Sternocleidomastoid (tissue), 1 donor: ENCODE data around the gene UCK2.

DNA sequence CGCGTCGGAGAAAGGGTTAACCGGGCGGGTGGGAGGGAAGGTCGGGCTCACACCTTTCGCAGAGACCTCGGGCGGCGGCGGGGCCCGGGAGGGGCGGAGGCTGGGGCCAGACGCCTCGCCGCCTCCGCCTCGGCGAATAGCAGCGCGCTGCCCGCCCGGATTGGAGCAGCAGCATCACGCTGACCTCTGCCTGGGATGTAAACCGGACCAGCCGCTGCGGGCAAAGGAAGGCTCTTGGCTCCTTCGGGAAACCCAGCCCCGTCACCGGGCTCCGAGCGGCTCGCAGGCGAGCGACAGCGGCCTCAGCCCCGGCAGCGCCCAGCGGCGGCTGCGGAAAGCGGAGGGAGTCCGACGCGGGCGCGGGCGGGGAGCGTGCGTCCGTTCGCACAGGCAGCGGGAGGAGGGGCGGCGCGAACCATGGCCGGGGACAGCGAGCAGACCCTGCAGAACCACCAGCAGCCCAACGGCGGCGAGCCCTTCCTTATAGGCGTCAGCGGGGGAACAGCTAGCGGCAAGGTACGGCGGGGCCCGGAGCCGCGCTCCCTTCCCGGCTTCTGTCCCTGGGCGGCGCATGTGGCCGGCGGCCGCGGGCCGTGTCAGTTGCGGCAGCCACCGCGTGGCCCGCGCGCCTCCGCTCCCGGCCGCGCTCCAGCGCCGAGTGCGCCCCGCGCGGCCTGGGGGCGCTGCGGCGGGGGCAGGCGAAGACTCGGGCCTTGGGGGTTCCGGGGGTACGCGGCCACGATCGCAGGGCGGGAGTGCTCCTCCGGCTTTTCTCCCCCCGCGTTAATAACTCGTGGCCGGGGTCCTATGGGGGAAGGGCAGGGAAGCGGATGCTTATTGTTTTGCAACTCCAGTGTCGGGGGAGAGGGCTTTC, at the start of gene UCK2:
Gene UCK2, plus strand, starts transcription at position 198 of the 874 bp plus-strand sequence.
- PRO-cap: bidirectional peak, plus-strand start at position 200 of the sequence, minus-strand start at position 79 of the sequence; bidirectional peak, plus-strand start outside the sequence, minus-strand start at position 660 of the sequence

- PRO-cap: no peak
Measured at GRCh38 chr1:165859973-165860517, 32.6 kb downstream of the UCK2 start.

DNA sequence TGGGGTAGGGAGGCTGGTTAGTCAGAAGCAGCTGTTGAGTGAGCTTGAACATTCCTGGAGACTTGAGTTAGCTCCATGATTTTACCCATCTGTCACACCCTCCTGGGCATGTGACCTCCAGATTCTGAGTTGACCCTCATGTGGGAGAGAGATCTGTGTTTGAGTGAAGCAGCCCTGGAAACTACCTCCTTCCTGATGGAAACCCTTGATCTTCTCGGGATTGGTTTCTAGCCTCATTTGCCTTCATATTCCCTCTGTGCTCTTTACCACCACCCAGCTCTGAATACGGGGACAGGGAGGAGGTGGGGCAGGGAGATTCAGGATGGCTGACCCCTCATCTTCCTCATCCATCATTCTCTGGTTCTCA, 71.6 kb downstream of the UCK2 start:
- PRO-cap: no peak

DNA sequence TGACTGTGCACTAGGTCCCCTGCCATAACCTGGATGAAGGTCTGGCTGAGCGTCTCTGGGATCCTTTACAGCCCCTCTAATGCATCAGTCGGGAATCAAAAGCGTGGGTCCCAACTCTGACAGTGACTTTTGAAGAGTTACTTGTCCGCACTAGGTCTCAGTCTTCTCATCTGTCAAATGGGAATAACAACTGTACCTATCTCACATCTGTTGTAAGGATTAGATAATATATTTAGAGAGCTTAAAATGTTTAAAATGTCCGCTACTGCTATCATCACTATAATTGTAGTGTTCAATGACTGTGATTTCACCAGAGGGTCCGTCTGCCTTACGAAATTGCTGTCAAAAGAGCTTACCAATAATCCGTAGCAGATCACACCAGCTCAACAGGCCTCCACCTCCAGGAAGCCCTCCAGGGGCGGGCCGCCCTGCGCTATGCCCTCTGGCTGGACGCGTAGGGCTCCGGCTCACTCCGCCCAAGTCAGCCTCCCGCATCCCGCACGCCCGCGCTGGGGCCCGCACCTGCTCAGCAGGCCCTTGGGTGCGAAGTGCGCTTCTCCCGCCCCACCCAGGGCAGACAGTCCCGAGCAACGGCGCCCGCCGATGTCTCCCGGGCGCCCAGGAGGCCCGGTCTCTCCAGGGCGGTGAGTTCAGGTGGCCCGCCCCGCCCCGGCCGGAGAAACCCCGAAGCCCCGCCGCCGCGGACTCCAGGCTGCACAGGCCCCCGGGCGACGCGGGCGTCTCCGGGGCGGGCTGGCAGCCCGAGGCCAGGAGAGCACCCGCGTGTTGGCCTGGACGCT, 523 bp downstream of the TADA1 start:
- PRO-cap: unidirectional peak, plus-strand start at position 470 of the sequence

DNA sequence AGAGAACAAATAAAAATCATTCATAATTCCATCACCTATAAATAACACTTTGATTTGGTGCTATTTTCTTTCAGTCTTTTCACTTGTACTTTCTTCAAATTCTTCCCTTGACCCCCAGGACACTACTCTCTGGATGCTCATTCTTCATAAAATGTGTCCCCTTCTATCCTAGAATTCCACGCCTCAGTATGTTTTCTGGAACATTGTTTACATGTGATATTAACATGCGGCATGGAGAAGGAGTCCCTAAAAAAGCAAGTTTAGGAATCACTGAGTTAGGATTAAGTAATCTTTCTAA, 31.7 kb downstream of the GPA33 start:
- PRO-cap: no peak

GRCh38 chr1:167092561-167093006, 1.3 kb upstream of the STYXL2 start:
- PRO-cap: no peak

- PRO-cap: no peak
Measured at GRCh38 chr1:167227621-167228292, 7.1 kb downstream of the POU2F1 start.

GRCh38 chr1:167249061-167249978, 28.6 kb downstream of the POU2F1 start:
- PRO-cap: no peak

- PRO-cap: no peak
Measured at GRCh38 chr1:167263812-167264477, 43.3 kb downstream of the POU2F1 start.

DNA sequence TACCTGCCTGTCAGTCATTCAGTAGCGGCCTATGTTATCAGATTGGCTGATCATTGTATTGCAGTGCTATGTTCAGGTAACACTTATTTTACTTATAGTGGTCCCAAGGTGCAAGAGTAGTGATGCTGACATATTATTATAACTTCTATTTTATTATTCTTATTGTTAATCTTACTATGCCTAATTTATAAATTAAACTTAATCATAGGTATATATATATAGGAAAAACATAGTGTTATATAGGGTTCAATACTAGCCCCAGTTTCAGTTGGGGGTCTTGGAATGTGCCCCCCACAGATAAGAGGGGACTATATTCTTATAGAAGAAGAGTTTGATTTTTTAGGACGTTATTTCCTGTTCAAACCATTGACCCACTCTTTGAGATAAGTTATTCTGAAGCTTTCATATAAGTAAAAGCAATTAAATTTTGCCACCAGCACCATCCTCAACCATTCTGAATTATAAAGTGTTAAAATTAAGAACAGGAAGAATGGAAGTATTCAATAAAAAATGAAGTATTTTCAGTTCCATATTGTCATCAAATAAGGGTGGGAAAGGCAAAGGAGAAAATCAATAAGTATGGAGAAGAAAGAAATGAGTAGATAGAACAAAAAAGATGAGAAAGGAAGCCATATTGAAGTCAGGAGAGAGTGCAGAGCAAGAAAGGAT, 55.7 kb downstream of the POU2F1 start:
- PRO-cap: no peak

DNA sequence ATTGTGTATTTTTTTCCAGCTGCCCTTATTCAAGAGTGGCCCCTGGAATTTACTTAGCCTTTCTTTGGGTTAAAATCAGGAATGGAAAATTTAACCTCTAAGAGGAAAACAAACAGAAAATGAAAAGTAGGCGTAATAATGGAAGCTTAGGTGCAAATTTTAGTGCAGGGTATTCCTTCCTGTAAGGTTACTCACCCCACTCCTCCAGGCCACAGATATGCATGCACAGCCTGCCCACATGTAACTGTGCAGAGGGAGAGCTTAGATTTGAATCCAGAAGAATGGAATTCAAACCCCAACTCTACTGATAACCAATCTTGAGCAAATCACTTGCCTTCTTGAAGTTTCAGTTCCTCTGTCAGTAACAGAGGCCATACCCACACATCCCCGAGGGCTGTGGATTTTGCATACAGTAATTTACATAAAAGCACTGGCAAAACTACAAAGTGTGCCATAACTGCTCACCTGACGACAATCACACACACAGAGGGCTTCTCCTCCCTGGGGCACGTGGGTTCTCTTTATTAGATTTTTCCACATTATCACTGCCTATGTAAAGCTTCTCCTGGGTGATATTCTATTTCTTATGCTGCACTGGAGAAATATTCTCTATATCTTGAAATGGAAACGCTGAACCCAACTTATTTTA, 18.7 kb downstream of the CD247 start:
- PRO-cap: no peak

DNA sequence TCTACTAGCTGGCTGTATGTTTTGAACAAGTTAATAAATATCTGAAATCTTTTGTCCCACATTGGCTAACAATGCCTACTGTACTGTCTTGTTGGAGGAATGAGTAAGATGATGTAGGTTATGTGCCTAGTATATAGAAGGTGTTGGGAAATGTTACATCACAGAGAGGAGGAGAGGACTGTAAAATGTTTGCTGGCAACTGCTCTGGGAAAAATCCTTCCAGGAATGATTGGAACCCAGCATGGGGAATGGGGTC, 14.1 kb upstream of the CD247 start:
- PRO-cap: no peak

GRCh38 chr1:167627694-167628733, 2.0 kb upstream of the RCSD1 start:
- PRO-cap: no peak

DNA sequence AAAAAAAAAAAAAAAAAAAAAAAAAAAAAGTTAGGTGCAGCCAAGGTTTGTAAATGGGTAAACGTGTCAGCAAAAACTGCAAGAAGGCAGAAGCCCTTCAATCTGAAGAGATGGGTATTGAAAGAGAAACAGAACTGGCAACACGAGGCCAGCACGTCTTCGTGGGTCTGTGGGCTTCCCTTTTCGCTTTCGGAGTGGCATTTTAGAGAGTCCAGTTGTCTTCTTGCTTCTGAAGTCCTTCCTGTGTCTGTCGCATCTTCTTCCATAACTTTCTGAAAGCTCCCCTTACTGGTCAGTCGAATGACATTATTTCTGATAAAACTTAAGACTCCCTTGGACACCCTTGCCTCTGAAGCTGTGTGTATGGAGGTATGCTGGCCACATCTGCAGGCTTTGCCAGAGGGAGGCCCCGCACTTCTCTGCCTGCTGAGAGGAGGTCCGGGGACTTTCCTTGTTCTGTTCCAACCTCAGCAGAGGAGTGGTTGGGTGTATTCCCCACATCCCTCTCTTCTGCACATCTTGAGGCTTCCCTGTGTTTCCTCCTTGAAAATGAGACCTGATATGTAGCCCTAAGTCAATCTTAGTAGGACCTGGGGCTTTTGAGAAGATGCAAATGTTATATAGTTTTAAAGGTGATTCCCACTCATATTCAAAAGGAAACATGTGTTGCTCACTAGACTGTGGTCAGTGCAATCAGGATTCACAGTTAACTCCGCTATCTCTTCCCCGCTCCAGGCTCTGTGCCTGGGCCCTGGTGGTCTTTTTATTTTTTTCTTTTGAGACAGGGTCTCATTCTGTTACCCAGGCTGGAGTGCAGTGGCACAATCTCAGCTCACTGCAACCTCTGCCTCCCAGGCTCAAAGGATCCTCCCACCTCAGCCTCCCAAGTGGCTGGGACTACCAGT, 945 bp downstream of the RCSD1 start:
- PRO-cap: unidirectional peak, minus-strand start at position 196 of the sequence

GRCh38 chr1:167651081-167651759, 21.2 kb downstream of the RCSD1 start:
- PRO-cap: no peak

- PRO-cap: no peak
Measured at GRCh38 chr1:167666435-167666988, 36.5 kb downstream of the RCSD1 start.

DNA sequence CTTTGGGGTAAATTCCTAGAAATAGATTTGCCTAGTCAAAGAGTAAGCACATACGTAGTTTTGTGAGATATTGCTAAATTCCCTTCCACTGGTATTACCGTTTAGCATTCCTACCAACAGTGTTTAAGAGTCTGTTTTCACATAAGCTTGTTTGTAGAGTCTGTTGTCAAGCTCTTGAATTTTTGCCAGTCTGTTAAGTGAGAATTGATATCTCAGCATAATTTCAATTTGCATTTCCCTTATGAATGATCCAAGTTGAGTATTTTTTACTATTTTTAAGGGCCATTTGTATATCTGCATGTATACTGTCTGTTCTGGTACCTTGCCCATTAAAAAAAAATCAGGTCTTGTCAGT, 37.0 kb upstream of the MPC2 start:
- PRO-cap: no peak

DNA sequence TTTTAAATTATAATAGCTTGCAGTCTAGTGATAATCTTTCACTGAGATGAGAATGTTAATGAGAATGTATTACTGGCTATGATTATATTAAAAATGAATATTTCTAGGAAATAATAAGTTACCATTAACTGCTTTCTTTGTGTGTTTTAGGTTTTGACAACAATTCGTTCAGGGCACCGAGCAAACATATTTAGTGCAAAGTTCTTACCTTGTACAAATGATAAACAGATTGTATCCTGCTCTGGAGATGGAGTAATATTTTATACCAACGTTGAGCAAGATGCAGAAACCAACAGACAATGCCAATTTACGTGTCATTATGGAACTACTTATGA, 37.8 kb upstream of the MPC2 start:
- PRO-cap: no peak

DNA sequence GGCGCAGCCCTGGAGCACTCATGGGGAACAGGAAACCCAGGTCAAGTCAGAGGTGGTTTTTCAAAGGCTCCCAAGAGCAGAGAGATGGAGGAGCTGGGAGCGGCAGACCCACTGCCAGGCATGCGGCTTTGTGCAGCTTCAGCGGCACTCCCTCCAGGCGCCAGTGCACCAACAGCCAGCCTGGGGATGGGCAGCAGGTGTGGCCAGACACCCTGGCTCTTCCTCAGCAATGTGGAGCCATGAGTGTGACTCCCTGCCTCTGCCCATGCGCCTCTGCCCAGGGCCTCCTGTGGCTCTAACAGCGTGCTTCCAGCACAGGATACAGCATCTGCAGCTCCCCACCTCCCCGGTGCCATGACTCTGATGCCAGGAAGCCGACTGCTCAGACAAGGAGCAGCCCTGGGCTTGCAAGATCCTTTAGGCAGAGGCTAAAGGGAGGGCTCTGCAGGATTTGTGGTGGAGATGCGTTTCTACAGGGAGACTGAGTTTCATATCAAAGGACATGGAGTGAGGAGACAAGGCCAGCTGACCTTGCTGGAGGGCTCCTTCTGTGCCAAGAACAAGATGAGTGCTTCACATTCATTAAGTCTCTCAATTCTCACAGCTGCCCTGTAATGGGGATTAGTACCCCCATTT, 47.1 kb downstream of the GPR161 start:
- PRO-cap: no peak

DNA sequence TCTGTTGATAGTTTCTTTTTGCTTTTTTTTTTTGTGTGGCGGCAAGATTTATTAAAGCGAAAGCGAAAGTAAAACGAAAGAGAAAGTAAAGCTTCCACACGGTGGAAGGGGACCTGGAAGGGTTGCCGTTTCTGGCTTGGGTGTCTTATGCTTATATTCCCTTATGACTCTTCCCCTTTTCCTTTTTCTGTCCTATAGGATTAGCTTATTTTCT, 67.7 kb downstream of the TBX19 start:
- PRO-cap: no peak